Endometrial microvascular endothelial cells (primary cell): Measurements from ENCODE around the gene PPTC7.

DNA sequence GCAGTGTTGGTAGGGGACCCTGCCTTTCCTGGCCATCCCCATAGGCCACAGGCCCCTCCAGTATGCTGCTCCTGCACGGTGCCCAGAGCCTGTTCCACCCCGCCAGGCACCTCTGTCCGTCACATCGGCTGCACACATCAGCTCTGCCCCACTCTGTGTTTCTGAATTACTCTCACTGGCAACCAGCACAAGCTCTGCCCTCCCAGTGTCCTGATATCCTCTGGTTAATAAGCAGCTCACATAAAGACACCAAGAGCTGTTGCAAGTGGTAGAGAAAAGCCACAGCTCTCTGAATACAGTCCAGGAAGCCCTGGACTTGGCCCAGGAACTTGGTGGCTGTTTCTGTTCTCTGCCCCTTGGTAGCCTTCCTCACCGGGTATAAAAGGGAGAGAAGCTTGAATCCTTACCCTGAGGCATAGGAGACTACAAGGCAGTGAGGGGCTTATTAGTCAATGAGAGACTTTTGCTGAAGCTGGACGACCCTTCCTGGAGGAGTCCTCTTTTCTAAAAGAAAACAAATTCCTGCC lies 31.2 kb upstream of the ATP2A2 start:
- RAMPAGE, long total RNA: no peak

DNA sequence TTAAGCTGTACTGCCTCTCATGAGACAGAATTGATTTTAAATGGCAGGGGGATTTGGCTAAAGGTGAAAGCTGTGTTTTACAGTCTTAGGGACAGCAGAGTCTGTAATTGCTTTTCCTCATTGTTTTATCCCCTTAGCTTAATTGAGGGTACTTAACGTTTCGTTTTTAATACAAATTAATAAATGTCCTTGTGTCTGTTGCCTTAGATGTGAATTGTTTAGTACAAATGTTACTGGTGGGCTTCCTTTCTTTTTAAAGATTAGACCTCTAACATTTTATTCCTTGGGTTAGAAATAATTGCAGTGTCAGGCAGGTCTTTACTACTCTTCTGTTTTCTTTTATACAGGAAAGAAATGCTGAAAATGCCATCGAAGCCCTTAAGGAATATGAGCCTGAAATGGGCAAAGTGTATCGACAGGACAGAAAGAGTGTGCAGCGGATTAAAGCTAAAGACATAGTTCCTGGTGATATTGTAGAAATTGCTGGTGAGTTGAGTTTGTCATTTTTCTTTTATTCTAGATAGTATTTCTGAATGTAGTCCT lies 15.3 kb downstream of the ATP2A2 start:
- RAMPAGE, long total RNA: no peak

GRCh38 chr12:110308122-110308496 lies 27.1 kb downstream of the ATP2A2 start:
- RAMPAGE, long total RNA: no peak

GRCh38 chr12:110337517-110338315 lies 56.7 kb downstream of the ATP2A2 start:
- RAMPAGE, long total RNA: no peak

- RAMPAGE, long total RNA: no peak
Measured at GRCh38 chr12:110343085-110343938, 60.2 kb downstream of the ANAPC7 start.

- RAMPAGE, long total RNA: no peak
Measured at GRCh38 chr12:110537483-110538330, 35.6 kb downstream of the RAD9B start.

DNA sequence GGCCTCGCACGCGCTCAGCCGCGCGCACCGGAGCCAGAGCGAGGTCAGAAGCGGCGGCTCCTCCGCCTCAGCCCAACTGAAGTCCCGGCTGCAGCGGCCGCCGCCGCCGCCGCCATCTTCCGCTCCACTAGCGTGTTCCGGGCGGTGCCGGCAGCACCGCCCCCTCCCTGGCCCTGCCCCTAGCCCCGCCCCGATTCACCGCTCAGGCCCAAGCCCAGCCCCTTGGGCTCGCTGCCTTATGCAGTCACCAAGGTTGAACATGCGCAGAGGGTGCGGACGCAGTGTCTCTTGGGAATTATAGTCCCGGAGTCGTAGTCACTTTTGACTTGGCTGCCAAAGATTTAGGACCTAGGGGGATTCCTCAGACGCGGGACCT lies at the start of gene PPTC7:
TSS of gene PPTC7 (minus strand) at position 132 of the 376 bp plus-strand sequence.
- RAMPAGE, long total RNA: no peak

DNA sequence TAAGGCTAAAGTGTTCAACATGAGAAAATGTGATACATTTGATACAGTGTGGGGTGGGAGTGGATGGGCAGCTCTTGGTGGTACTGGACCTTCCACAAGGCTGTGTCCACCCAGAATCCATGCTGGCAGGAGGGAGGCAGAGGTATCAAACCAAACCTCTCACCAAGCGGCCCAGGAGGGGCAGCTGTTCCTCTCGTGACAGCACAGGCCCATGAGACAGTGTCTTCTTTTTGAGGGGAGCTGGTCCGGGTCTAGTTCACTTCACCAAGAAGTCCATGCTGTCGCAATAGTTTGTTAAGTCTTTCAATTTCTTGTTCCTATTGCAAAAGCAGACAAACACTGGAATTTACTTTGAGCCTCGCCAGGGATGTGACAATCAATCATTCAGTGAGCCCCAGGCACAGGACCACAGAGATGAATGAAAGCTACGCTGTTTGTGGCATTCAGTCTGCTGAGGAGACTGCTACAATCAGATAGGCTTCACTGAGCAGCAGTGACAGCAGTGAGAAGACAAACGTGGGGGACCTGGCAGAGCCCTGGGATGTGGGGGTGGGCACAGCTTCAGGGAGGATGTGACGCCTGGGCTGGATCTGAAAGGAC lies 35.3 kb downstream of the TCTN1 start:
- RAMPAGE, long total RNA: no peak

- RAMPAGE, long total RNA: no peak
Measured at GRCh38 chr12:110738506-110738911, 4.2 kb downstream of the PPP1CC start.

GRCh38 chr12:110743031-110743305 lies 277 bp upstream of the PPP1CC start:
- RAMPAGE, long total RNA: no peak

DNA sequence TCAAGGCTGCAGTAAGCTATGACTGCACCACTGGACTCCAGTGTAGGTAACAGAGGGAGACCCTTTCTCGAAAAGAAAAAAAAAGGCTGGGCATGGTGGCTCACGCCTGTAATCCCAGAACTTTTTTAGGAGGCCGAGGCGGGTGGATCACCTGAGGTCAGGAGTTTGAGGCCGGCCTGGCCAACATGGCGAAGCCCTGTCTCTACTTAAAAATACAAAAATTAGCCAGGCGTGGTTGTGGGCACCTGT lies 7.9 kb upstream of the CCDC63 start:
- RAMPAGE, long total RNA: no peak

DNA sequence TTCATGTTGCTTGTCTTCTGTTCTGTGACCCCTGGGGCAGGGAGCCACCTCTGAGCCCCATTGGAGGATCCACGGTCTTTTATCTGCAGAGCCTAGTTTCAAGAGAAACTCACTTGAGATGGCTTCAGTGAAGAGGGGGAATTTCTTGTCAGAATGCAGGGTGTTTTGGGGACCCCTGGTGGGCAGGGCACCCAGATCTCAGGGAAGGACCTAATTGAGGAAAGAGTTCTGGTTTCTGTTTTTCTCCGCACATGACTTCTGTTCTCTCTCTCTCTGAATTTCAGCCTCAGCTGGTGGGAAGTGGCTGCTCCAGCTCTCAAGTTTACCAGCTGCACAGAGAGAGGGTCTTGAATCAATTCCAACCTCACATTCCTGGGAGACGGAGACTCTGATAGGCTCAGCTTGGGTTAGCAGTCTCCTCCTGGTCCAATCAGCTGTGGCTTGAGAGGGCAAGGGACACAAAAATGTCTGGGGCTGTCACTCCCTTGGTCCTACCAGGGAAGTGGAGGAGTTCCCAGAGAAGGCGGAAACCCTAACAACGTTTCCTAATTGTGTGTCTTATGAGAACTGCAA lies 6.9 kb downstream of the CCDC63 start:
- RAMPAGE, long total RNA: no peak

DNA sequence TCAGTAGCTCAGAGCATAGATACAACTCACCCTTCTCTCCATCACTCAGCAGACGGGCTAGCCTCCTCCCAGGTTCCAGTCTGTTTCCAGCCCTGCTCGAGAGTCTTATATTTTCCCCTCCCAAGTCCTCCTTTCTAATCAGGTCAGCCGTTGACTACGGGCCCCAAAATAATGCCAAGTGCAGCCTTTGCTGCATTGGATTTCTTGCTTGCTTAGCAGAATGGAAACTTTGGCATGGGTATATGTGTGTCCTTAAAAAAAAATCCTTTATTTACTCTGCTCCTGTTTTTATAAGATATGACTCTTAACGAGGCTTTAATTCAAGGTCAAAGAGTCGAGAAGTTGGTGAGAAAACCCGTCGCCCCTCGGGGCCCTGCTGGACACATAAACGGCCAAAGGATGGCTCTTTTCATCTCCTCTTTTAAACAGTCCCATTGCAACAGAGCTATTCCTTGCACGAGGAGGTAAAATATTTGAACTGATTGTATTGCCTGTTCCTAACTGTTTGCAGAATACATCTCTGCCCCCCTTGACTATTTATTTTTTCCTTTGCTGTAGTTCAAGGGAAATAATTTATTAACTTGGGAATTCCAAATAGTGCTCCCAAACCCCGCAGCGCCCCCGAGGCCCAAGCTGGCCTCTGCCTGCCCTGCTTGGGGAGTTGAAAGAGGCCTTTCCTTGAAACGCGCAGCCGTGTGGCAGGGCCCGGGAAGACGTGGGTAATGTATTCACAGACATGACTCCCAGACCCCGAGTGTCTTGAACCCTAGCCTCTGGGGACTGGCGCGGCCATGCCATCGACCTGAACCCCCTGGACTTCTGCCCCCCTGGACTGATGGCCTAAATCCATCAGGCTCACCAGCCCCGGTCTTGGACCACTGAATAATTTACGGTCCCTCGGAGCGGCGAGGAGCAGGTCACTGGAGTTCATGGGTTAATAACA lies 42.9 kb downstream of the CUX2 start:
- RAMPAGE, long total RNA: no peak

- RAMPAGE, long total RNA: no peak
Measured at GRCh38 chr12:111432344-111433171, 26.8 kb downstream of the SH2B3 start.

DNA sequence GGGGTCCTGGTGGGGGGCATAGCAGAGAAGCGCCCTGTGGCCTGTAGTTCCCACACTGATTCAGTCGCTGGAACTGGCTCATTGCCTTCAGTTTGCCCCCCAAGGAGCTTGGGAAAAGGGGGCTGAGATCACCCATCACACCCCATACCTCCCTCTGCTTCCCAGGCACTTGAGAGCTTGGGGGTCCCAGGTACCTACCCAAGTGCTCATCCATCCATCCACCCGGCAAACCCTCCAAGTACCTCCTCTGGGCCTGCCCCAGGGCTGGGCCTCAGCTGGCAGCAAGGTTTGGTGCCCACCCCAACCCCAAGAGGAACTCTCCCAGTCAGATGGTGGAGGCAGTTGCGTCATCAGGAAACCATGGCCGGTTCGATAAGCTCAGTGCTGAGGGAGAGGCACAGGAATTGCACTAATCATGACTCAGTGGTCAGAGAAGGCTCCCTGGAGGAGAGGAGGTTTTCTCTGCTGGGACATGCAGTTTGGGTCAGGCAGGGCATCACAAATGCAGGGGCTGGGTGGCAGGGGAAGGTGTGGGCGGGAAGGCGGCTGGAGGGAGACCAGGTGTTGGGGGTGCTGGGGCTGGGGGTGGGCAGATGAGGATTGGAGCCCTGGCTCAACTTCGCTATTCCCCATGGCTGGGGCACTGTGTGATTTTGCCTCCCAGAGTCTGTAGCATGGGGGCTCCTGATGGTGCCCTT lies 32.1 kb downstream of the SH2B3 start:
- RAMPAGE, long total RNA: no peak

GRCh38 chr12:111440958-111441650 lies 35.4 kb downstream of the SH2B3 start:
- RAMPAGE, long total RNA: no peak

GRCh38 chr12:111444629-111445358 lies 39.1 kb downstream of the SH2B3 start:
- RAMPAGE, long total RNA: no peak

GRCh38 chr12:111447997-111448837 lies 42.5 kb downstream of the SH2B3 start:
- RAMPAGE, long total RNA: no peak

DNA sequence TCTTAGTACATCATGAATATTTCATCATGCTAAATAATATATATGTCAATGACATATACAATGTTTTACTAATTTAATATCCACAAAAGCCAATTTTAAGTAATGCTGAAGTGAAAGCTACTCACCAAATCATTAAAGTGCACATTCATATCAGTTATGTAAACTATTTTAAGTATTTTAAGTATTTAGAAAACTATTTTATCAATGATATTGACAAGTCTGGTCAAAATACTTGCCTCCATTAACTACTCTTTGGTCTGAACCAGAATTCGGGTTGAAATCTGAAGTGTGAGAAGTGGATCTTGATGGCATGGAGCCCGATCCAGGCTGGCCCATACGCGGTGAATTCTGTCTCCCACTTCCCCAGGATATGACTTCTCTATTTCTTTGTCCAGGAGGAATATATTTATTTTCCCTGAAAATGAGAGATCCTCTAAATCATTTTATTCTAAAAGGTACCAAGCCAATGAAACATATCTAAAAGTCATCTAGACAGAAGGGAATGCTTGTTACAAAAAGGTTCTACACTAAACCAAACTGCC lies 81.0 kb downstream of the ATXN2 start:
- RAMPAGE, long total RNA: no peak

DNA sequence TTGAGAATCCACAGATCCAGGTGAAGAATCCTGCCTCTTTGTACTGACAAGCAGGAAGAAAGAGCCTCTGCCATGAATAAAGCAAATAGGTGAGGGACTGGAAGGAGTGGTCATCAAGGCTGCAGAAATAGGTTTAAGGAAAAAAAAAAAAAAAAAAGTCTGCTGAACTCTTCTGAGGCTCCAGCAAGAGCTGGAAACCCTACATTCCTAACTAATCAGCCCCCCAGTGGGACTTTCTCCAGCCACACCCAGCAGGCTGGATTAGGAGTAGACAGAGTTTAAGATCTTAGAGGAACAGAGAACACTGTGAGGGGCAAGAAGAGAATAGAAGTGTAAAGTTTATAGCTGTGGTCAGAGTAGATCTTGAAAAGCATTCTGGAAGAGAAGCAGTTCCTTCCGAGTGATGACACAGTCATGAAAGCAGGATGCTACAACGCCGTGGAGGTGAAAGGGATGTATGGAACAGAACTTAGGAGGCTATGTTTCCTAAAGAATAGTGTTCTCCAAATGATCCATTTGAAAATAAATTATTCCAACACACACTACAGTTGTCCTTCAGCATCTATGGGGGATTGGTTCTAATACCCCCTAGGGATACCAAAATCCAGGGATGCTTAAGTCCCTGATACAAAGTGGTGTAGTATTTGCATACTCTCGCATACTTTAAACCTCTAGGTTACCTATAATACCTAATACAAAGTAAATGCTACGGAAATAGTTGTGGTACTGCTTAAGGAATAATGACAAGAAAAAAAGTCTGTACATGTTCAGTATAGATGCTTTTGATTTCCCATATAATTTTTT lies 66.2 kb downstream of the ATXN2 start:
- RAMPAGE, long total RNA: no peak